ENCODE measurements around the genes FGF13 and FMR1NB.

- PRO-cap, result no peak
These were observed 1.4 kb downstream of the ARHGEF6 start for GRCh38 chrX:136779107-136779937.

DNA sequence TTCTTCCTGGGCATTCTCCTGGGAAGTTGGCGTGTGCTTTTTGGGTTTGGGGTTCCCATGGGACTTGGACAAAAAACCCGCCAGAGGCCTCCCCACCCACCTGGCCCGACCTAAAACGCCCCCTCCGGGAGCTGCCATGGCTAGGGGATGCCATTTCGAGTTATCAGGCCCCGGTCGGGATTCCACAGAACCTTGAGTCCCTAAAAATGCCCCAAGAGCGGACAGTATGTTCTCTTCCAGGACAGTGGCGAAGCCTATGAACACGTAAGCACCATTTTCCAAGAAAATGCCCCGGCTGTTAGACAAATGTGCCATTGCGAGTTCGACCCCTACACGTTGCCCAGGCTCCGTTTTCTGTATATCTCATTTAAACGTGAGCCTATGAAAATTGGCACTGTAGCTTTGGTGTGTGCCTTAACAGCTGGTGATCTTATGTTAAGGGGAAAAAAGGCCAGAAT, 9.0 kb downstream of the ZIC3 start:
- PRO-cap, result no peak

GRCh38 chrX:138710712-138712054, at the start of gene FGF13:
FGF13 (minus strand) TSS chrX:138711717.
- PRO-cap, result bidirectional peak, plus-strand start at chrX:138711421, minus-strand start at chrX:138711341; bidirectional peak, plus-strand start at chrX:138711852, minus-strand start at chrX:138711669

DNA sequence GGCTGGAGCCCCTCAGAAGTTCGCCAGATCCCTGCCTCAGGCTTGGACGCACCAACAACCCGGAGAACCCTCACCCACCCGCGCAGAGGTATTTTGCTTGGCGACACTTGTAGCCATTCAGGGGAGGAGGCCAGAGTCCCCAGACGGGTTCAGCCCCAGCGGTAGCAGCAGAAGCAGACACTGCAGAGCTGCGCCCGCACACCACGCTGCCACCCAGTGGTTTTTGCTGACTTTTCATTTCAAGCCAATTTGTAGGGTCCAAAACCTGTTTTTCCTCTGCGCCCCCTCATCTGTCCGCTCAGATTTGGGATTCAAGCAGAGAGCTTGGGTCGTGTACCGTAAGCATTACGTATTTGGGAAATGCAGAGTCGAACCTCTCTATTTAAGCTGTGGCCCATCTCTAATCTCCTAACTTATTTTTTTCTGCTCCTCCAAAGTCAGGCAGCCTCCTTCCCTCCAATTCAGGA, 571 bp upstream of the FGF13 start:
- PRO-cap, result no peak

GRCh38 chrX:139003234-139003535, 291.7 kb upstream of the FGF13 start:
- PRO-cap, result no peak

- PRO-cap, result no peak
These were observed 329.8 kb upstream of the F9 start for GRCh38 chrX:139200718-139201249.

- PRO-cap, result no peak
These were observed 327.3 kb upstream of the F9 start for GRCh38 chrX:139203000-139203926.

DNA sequence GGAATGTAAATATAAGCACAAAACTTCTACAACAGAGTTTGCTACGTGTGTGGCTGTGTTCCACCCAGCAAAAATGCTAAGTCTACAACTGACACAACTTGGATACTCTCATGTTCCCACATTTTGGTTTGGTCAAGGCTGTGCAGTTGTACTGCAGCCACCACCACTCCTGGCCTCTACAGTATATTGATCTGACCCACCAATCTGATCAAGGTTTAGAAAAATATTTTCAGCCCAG, 12.1 kb downstream of the F9 start:
- PRO-cap, result no peak

GRCh38 chrX:139848847-139850272, 83.5 kb downstream of the ATP11C start:
- PRO-cap, result no peak

- PRO-cap, result no peak
These were observed 1.3 kb downstream of the ATP11C start for GRCh38 chrX:139931678-139931874.

GRCh38 chrX:139933360-139933865, 560 bp upstream of the ATP11C start:
- PRO-cap, result bidirectional peak, plus-strand start at chrX:139933611, minus-strand start at chrX:139933530

DNA sequence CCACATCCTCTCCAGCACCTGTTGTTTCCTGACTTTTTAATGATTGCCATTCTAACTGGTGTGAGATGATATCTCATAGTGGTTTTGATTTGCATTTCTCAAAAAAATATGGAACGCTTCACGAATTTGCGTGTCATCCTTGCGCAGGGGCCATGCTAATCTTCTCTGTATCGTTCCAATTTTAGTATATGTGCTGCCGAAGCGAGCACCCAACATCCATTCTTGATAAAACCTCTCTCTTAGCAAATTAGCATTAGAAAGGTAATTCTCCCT, 59.1 kb downstream of the LDOC1 start:
- PRO-cap, result no peak

DNA sequence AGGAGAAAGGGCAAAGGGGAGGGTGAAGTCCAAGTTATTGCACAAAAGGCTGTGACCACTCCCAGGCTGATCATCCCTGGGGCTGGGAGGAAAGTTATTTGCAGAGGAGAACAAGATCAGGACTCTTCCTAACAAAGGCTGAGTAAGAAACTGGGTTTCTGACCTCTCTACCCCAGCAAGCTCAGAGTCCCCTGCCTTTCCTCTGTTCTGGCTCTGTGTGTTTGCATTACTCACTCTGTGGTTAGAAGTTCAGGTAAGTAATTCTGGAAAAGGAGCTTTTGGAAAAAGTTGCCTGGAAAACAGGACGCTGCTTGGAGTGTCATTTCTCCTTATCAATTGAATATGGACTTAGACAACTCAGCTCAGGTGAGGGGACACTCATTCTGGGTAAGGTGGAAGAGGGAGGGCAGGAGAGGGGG, 366.5 kb upstream of the CXorf51A start:
- PRO-cap, result no peak

GRCh38 chrX:147901850-147902064, 10.0 kb upstream of the FMR1 start:
- PRO-cap, result no peak

DNA sequence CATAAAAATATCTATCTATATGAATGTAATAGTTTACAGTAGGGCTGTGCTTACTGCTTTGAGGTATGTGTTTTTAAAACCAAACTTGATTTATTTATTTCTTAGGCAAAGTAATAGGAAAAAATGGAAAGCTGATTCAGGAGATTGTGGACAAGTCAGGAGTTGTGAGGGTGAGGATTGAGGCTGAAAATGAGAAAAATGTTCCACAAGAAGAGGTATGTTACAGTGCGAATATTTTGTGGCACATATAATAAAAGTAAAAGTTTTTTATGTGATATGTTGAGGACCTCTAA, 24.6 kb downstream of the FMR1 start:
- PRO-cap, result no peak

DNA sequence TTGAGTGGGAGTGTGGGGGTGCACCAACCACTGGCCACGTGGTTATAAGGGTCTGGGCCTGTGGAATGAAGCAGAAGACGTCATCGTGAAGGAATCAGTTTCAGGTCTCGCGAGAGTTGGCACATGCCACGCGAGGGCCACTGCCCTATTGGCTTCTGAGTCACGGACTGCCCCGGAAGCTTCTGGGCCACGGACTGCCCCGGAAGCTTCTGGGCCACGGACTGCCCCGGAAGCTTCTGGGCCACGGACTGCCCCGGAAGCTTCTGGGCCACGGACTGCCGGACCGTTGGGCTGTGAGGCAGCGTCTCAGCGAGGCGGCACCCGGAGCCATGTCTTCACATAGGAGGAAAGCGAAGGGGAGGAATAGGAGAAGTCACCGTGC, at the start of gene FMR1NB:
Gene FMR1NB, plus strand, starts transcription at position 264 of the 382 bp plus-strand sequence.
- PRO-cap, result no peak

GRCh38 chrX:148035287-148035851, 54.2 kb downstream of the FMR1NB start:
- PRO-cap, result no peak

DNA sequence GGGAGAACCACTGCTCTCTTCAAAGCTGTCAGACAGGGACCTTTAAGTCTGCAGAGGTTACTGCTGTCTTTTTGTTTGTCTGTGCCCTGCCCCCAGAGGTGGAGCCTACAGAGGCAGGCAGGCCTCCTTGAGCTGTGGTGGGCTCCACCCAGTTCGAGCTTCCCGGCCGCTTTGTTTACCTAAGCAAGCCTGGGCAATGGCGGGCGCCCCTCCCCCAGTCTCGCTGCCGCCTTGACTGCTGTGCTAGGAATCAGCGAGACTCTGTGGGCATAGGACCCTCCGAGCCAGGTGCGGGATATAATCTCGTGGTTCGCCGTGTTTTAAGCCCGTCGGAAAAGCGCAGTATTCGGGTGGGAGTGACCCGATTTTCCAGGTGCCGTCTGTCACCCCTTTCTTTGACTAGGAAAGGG, 147.7 kb downstream of the FMR1NB start:
- PRO-cap, result no peak

- PRO-cap, result no peak
These were observed 2.2 kb upstream of the AFF2 start for GRCh38 chrX:148498272-148498609.

DNA sequence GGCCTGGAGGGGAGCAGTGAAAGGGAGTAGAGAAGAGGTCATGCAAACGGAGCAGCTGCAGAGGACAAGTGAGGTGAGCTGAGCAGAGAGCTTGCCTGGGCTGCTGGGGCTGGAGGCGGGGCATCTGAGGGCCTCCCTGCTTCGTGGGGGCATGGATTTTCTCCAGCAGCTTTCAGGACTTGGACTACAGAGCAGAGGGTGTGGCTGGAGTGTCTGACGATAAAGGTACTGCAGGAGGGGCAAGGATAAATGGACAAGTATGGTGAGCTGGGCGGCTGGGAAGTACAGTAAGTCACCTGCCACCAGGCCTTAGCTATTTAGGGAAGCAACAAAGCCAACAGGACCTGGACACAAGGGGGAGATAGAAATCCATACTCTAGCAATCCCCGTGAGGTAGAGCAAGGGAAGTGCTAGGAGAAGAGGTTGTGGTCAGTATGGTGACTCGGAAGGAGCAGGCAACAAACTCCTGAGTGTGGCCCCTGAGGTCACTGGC, 11.1 kb downstream of the IDS start:
- PRO-cap, result no peak